ENCODE measurements around a stretch of chr16.

DNA sequence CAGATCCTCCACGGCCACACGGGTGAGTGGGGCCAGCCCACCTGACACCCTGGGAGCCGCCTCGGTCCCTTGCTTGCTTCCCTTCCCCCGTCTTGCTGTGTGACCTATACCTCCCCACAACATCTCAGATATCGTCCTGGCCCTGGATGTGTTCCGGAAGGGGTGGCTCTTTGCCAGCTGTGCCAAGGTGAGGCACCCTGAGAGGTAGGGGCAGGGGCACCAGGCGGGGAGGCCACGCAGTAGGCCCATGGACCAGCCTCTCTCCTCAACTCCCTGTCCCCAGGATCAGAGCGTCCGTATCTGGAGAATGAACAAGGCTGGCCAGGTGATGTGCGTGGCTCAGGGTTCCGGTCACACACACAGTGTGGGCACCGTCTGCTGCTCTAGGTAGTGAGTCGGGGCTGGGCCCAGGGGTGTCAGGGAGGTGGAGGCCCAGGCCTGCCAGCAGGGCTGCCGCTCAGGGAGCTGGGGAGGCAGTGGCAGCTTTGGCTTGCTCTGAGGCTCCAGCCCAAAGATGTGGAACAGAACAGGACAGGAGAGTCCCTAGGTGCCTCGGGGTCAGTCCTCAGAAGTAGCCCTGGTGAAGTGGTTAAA, 4.2 kb downstream of the TBL3 start:
- RRBS = no CpG with 5 or more reads among the region's 17 CpGs

- RRBS = 61% methylated on average over 13 of the region's 77 CpGs
Measured at GRCh38 chr16:1978923-1979668, 2.2 kb downstream of the NOXO1 start.

DNA sequence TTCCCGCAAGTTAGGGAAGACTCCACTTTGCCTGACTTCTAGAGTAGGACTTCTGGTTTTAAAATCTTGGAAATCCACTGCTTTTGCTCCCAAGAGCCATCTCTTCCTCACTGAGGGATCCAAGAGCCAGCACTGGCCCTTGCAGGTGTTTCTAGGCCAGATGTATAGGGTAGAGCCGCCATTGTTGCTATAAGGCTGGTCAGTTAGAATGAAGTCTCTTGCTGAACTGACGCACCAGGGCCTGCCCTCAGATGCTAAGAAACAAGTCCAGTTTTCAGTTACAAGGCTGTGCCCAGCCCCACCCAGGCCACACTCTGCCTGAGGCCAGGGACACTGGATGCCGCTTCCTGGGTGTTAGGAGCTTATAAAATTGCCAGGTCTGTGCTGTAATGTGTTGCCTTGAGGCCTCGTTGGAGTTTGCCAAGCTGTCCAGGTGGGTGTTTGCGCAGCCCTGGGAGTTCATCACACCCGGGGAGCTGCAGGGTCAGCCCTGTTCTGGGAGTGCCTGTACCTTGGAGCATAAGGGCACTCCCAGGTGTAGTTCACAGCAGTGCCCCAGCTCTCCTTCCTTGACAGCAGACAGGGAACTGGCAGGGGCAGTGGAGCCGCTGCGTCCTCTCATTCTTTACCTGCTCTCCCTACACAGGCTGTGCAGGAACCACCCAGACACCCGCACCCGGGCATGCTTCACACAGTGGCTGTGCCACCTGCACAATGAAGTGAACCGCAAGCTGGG, 1.4 kb downstream of the GFER start:
- RRBS = no CpG with 5 or more reads among the region's 12 CpGs

DNA sequence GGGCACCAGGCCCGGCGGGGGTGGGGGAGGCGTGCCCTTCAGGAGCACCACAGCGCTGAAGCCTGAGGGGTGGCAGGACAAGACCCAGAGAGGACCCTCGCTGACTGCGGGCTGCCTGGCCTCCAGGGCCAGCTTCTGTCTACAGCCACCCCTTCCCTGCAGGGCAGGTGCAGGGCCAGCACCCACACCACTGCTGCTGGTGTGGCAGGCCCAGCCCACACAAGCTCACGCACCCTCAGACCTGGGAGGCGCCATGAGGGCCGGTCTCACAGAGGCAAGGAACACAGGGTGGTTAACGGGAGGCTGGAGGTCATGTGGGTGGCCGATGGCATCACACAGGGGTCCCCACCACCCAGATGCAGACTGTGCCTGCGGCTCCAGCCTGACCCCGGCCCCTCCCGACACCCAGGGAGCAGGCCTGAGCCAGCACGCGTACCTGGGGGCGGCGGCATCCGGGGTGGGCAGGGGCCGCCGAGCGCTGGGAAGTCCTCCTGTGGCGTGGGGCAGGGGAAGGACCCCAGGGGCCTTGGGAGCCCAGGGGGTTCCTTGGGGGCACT, 9.4 kb downstream of the SYNGR3 start:
- RRBS = 96% methylated on average over 8 of the region's 23 CpGs

DNA sequence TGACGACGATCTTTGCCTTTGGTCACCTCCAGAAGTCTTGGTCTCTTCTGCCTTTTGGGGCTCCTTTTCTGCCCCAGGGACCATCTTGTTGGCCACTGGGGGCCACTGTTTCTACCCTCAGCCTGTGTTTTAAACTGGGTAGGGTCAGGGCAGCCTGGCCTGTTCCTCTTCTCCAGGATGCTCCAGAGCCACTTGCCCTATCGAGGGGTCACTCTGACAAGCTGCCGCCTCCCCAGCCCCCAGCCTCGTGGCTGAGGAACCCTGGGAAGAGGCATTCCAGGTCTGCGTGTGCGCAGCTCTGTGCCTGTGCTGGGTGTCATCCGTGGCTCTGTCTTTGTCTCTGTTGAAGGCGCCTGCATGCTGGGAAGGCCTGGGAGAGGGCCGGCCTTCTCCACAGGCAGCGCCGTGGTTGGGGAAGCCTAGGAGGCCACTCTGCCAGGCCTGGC, 3.2 kb downstream of the NHERF2 start:
- RRBS = no CpG with 5 or more reads among the region's 12 CpGs

DNA sequence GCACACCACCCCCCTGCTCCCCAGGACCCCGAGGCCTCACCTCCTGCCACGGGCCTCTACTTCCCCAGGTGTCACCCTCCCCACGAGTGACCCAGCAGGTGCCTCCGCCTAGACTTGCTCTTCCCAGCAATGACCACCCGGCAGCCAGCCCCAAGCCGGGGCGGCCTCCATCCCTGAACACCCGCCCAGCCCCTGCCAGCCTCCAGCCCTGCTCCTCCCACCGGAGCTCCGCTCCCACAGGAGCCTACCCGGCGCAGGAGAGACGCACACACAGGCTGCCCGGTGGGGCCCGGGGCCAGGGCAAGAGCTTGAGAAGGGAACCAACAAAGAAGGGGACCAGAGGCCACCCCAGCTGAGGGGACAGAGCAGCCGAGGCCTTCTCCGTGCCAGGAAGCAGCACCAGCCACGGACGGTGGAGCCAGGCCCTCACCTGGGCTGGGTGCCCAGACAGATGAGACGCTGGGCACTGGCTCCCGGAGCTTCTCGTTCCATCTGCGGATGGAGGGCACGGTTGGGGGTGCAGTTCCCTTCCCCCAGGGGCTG, 13.9 kb downstream of the PKD1 start:
- RRBS = 100% methylated on average over 1 of the region's 24 CpGs

DNA sequence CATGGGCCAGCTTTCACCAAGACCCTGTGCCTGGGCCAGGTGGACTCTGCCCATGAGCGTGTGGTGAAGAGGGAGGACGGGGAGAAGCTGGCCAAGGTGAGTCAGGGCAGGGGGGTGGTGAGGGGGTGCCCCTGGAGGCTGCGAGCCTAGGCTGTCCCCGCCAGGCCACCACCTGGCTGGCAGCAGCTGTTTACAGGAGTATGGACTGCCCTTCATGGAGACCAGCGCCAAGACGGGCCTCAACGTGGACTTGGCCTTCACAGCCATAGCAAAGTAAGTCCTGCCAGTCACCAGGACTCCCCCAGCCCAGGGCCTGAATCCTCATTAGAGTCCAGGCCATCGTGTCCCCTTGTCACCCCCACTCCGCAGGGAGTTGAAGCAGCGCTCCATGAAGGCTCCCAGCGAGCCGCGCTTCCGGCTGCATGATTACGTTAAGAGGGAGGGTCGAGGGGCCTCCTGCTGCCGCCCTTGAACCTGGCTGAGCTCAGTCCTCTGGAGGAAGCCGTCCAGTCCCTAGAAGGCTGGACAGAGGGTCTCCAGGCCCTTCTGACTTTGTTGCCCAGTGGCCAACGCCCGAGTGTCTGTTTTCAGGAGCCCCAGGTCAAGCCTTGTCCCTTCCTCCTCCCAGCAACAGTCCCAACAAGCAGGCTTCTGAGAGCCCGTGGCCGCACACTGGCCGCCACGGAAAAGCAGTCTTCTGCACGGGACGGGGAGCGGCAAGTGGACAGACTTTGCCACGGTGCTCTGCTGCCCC, 2.5 kb upstream of the TRAF7 start:
- RRBS = no CpG with 5 or more reads among the region's 28 CpGs

GRCh38 chr16:2156478-2157051, 983 bp downstream of the TRAF7 start:
- RRBS = no CpG with 5 or more reads among the region's 13 CpGs

GRCh38 chr16:2226248-2226954, 3.0 kb downstream of the E4F1 start:
- RRBS = no CpG with 5 or more reads among the region's 13 CpGs

- RRBS = 2% methylated on average over 51 of the region's 85 CpGs
Measured at GRCh38 chr16:2268274-2268979, 501 bp upstream of the RNPS1 start.

DNA sequence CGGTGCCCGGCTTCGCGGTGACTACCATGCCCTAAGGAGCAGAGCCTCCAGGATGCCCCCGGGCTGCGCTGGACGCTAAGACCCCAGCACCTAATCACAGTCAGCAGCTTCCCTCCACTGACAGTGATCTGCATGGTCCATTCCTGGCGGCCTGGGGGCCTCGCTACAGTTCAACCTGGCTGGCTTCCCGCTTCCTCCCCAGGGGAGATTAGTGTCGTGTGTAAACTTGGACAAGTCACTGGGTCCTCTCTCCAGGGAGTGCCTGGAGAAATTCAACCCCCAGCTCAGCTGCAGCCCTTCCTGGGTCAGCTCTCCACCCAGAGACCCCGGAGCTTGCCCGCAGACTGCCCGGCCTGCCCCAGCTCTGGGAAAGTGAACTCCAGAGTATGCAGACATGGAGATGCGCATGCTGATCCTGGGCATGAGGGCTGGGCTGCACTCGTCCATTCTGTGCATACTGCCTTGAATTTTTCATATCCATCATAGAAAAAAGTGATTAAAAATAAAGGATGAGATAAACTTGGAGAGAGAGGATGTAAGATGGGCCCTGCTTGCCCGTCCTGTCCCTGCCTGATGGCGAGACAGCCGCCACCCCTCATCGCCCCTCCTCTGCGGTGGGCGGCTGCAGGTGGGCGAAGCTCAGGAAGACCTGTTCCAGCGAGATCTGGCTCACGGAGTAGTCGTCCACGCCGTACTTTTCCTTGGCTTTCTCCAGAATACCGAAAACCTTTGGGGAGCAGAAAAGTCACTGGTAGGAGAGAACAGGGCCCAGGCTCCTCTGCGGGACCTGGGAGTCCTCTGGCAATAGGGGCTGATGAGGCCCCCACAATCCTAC, 8.4 kb upstream of the RNPS1 start:
- RRBS = 94% methylated on average over 4 of the region's 30 CpGs

- RRBS = no CpG with 5 or more reads among the region's 17 CpGs
Measured at GRCh38 chr16:2436984-2437433, 7.8 kb downstream of the CCNF start.

DNA sequence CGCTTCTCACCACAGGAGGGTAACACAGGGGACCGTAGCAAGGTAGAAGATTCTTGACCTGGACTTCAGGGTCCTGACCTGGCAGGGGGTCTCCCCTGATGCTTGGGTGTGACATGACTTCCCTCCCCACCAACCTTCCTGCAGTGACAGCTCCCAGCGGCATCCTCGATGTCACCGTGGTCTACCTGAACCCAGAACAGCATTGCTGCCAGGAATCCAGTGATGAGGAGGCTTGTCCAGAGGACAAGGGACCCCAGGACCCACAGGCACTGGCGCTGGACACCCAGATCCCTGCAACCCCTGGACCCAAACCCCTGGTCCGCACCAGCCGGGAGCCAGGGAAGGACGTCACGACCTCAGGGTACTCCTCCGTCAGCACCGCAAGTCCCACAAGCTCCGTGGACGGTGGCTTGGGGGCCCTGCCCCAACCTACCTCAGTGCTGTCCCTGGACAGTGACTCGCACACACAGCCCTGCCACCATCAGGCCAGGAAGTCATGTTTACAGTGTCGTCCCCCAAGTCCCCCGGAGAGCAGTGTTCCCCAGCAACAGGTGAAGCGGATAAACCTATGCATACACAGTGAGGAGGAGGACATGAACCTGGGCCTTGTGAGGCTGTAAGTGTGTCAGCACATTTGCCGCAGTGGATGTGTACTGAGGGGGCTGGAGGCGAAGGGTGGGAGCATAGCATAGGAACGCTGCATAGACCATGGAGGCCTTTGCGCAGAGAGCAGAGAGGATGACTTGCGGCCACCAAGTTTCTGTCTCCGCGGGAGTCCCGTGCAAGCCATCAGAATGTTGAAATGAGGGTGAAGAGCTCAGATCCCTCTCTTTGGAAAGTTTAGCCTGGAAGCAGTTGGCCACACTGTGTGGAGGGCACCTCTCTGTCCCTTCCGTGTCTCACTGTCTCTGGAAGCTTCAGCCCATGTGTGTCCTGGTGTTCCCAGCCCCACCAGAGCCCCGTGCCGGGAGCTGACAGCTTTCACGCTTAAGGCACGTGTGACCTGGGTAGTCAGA, 3.2 kb upstream of the TEDC2 start:
- RRBS = no CpG with 5 or more reads among the region's 31 CpGs

DNA sequence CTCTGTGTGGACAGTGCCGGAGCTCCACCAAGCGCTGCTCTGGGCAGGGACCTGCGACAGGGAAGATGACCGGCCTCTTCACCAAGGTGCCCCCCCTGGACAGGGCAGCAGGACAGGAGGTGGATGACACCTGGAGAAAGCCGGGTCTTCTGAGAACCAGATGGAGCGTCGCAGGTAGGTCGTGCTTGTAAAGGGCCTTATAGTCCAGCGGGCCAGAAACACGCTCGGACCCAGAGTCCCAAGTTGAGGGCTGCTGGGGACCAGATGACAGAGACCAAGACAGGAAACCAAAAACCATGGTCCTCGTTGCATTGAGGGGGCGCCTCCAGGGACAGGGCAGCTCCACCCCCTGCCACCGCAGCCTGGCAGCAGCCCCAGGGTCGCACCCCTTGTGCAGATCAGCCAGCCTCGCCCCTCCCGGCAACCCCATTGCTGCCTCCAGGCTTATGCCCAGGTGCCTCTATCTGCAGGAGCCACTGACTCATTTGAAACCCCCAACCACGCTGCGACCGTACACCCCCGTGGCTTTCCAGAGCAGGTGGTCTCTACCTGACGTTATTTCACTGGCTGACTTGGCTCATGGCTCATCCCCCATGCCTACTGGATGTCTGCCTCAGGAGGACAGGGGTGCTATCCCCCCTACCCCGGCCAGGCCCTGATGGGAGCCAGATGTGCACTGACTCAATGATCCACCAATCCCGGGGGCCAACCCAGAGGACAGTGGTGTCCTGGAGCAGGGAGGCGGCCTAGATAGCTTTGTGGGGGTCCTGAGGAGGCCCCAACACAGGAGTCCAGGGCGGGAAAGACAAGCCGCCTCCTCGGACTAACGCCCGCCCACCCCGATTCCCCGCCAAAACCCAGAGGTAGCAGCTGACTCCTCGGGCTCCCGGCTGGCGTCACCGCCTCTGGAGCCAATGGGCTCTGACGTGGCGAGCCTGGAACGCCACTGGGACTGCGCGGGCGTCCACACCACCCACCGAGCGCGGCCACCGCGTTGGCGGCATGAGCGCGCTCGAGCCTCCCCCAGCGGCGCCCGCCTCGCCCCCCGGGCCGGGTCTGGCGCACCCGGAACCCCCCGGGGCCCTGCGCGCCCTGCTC, 3.9 kb upstream of the NTN3 start:
- RRBS = 58% methylated on average over 6 of the region's 62 CpGs

- RRBS = 5% methylated on average over 22 of the region's 50 CpGs
Measured at GRCh38 chr16:2475345-2476006, 549 bp downstream of the TBC1D24 start.

GRCh38 chr16:2501229-2501902, 12.4 kb upstream of the ATP6V0C start:
- RRBS = no CpG with 5 or more reads among the region's 15 CpGs

DNA sequence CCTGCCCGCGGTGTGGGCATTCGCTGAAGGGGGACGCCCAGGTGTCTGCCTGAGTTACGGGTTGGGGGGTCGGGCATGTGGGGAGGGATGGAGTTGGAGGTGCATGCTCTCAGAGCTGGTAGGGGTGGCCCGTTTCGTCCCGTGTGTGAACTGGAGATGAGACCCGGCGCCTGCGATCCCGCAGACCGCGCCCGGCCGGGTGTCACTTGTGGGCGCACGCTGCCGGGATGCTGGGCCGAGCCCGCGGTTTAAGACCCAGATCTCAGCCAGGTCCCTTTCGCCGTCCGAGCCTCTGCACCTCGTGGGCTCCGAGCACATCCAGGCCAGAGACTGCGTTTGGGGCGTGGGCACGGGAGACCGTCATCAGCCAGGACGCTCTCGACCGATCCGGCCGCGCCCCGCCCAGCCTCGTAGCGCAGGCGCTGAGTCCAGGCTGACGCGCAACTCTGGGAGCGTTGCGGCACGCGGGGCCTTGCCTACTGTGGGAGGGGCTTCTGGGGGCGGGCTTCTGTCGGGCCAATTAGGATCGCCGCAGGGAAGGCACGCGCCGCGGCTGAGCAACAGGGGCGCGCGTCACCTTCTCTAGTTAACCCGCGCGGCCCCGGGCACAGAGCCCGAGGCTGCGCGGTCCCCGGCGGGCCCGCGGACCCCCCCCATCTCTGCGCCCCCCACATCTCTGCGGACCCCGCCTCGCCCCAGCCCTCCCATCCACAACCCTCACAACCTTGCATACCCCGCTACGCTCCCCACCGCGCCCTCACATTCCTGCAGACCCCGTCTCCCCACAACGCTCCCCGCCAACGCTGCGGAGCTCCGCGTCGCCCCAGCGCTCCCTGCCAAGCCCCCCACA, 613 bp upstream of the CEMP1 start:
- RRBS = no CpG with 5 or more reads among the region's 87 CpGs

- RRBS = no CpG with 5 or more reads among the region's 2 CpGs
Measured at GRCh38 chr16:2602749-2603046, 64.9 kb downstream of the PDPK1 start.

- RRBS = no CpG with 5 or more reads among the region's 6 CpGs
Measured at GRCh38 chr16:2674492-2674981, 7.8 kb upstream of the KCTD5 start.

DNA sequence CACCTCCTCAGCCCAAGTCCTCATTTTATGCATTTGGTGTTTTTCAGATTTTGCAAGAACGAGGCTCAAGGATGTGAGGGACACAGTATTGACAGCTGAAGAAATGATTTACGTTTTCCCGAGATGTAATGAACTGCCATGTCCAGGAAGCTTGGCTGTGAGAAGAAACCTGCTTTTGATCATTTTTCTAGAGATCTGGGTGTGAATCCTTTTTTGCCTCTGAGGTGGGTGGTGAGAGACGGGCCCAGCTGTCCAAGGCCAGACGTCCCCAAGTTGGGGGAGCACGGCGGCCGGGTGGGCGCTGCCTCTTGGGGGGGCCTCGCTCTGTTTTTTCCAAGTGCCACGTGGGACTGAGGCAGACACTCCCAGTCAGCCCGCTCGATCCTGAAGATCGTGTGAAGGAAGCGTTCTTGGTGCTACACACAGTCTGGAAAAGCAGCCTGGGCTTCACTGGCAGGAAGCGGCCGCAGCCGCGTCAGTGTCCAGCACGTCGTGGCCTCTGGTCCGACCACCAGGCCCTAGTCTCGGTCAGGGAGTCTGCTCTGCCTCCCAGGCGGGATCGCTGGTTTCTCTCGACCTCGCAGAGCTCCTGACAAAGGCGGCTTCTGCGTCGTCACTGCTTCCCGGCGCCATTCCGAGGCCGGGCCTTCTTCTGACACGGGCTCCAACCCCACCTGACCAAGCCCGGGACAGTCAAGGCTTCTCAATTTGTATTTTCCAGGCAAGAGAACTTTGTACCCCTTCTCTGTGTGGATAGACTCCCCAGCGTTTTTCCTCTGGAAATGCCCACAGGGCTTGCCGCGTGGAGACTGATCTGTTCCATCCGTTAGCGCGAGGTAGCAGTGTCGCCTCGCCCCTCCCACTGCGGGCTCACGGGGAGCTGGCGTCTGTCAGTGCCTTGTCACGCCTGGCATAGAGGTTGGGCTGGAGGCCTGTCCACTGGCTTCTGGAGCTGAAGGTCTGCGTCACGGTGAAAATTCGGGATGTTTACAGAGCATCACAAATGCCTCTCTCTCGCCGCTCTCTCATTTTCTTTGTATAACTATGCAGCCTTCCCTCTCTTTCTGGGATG, 12.4 kb downstream of the PRSS27 start:
- RRBS = 100% methylated on average over 2 of the region's 53 CpGs

Measured in GM06990 (cell line).